RPMI7951 (cell line): ENCODE data around the gene ASB15.

GRCh38 chr7:116871850-116872202, 9.4 kb downstream of the CAPZA2 start:
- RAMPAGE, long total RNA = no peak

- RAMPAGE, long total RNA = no peak
These were observed 176.1 kb downstream of the ST7 start for GRCh38 chr7:117129368-117129859.

DNA sequence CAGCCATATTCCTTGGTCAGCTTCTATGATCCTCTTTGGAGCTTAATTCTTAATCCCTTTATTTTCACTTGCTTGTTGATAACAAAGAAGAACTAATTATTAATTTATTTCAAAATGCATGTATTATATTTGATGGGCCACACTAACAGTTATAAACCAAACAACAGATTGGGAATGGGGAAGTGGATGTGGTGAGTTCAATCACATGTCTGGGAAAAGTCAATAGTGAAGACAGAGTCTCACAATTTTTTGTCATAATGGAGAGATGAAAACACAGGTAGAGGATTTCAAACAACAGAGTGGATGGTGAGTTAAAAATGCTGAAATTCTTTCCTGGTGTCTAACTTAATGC, 1.7 kb upstream of the CFTR start:
- RAMPAGE, long total RNA = no peak

- RAMPAGE, long total RNA = no peak
These were observed 52.3 kb downstream of the CFTR start for GRCh38 chr7:117532088-117532476.

GRCh38 chr7:117630556-117630984, 150.7 kb downstream of the CFTR start:
- RAMPAGE, long total RNA = no peak

GRCh38 chr7:117780945-117781144, 92.4 kb downstream of the CTTNBP2 start:
- RAMPAGE, long total RNA = no peak

- RAMPAGE, long total RNA = no peak
These were observed 62.6 kb downstream of the CTTNBP2 start for GRCh38 chr7:117810521-117811169.

- RAMPAGE, long total RNA = no peak
These were observed 90.6 kb upstream of the CTTNBP2 start for GRCh38 chr7:117963900-117964144.

DNA sequence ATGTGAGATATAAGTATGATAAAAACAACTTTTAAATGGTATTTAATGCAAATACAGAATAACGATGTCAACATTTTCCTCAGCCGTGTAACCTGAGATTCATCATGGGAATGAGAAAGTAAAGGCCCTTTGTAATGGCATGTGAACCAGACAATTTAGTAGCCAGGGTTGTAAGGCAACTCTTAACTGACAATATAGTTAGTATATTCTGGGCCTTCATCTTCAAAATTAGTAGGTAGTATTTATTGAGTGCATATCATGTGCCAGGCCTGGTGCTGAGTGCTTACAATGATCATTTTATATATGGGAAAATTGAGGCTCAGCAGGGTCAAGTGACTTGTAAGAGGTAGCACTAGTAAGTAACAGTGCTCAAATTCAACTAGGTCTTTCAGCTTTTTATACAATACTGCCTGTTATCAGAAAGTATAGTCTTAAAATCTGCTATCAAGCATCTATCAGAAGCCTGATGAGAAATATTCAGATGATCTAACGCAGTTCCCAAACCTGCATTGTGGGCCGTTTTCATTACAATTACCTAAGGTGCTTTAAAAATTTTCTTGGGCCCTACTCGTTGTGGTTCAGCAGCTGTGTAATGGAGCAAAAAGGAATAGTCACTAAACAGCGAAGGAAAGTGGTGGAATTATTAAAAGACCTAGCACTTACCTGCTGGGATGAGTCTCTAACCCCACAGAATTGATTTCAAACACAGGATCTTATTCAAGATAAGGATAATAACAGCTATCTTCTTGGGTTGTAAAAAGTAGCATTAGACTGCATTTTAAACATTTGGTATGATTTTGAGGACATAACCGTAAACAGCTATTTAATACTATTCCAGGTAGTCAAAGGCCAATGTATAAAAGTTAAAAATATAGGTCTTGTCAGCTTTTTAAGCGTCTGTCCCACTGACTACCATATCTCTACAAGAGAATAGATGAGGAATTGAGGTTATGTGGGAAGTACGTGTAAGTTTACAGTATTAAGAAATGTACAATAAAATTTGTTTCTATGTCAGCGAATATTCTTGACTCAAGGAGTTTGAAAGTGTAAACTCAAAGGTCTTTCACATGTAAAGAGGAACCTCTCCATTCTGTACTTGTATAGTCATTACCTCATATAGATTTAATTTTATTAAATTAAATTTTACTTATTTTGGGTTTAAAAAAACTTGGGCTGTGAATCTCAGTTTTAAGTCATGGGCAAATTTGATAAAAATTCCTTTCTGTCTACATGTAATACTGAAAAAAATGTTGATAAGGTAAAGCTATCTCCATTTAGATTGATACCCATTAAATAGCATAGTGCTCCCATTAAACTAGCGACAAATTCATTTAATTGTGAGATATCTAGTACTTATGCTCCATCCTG, 11.1 kb downstream of the LSM8 start:
- RAMPAGE, long total RNA = no peak

- RAMPAGE, long total RNA = no peak
These were observed 634.2 kb downstream of the ANKRD7 start for GRCh38 chr7:118858398-118859400.

DNA sequence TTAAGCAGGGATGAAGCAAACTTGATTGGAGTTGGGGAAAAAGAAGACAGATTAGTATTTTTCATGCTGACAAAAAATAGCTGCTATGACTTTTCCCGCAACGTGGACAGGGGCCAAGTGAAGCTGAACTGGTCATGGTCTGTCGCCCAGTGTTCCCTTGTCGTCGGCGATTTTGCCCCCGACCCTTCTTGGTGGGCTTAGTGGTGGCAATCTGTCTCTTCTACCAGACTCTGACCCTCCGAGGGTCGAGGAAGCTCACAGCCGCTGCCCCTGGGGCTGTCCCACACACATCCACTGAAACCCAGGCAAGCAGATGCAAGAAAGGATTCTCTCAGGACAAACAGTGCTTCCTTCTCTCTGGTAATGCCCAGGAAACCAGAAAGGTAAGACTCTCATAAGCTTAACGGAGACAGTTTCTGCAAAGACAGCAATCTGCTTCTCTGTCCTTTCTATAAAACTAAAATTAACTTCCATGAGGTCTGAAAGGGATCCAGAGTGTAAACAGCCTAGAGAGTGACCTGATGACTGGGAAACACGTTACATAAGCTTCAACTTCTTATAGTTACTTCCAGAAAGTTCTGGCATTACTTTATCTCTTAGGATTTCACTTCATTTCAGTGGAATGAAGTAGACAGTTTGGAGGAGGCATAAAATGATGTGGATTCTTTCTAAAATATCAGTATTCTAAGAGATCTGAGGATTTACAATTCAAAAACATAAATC, 1.1 kb downstream of the CPED1 start:
- RAMPAGE, long total RNA = no peak

DNA sequence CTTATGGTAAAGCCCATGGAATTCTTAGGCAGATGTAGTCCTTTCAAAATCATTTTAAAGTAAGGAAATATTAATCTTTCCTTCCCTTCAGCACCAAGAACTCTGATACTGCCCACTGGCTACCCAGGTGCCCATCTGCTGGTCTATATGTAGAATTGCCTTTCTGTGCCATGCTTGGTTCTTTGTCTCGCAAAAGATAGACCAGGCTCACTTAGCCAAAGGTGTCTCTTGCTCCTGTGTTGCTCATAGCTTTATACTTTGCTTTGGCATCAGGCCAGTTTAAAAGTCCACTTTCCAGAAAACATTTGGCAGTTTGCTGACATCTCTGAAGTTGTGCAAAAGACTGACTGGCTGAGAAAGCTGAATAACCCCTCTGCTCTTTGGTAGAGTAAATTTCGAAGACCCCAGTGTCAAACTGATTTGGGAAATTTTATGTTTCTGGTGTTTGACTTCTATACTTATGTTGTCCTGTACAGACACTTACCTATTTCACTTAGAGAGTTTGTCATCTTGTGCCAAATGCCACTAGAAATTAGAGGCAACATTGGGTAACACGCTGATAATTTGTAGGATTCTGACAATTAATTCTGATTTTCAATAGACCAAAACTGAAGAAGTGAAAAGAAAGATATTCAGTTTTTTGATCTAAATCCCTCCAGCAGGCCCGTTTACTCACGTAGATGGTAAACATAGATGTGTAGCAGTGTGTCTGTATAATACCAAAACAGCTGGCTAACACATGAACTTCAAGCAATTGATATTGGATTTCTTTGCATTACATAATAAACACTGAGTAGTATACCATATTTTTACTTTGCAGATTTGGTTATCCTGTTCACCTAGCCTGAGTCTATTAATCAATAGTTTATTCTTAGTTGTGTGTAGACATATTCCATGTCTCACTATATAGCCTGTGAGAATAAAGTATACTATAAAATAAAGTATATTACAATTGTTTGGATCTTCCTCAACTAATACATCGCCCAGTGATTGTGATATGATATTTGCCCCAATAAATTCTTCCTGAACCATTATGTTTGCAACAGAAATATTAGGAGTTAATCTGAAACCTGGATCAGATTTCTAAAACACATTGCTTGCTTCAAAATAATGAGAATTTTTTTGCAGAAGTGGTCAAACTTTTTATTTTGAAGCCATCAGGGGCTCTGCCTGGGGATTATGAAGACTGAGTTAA, 91.2 kb downstream of the CPED1 start:
- RAMPAGE, long total RNA = no peak

DNA sequence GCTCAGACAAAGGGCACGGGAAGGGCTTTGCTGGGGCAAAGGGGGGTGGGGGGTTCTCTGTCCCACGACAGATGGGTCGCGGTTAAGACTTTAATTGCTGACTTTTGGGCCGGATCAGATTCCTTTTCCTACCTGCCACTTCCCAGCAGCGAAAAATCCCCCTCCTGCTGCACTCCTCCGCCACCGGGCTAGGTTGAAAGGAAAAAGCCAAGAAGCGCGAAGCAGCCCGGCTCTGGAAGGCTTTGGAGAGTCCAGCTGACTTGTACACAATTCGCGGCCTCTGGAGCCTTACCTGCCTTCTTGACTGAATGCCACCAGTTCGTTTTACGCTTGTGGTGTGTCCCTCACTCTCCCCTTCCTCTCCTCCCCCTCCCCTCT, 2.6 kb upstream of the FEZF1 start:
- RAMPAGE, long total RNA = no peak

DNA sequence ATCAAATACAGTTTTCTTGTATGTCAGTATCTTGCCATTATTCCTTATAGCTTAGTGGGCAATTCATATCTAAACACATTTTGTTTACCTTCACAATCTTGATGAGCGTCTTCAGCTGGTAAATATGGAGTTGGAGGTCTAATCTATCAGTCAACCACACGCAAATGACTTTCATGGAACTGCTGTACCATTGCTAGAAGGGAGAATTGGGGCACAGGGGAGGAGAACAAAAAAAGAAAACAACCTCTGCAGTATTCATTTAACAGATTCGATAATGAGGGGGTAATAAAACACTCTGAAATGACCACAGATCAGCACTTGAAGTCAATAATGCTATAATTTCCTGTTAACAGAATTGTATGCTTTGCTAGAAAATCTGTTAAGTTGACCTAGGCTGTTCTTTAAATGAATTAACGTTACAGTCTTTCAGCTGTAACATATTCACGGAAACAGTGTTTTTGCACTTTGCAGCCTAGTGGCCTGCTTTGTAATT, 20.9 kb upstream of the FEZF1 start:
- RAMPAGE, long total RNA = no peak

DNA sequence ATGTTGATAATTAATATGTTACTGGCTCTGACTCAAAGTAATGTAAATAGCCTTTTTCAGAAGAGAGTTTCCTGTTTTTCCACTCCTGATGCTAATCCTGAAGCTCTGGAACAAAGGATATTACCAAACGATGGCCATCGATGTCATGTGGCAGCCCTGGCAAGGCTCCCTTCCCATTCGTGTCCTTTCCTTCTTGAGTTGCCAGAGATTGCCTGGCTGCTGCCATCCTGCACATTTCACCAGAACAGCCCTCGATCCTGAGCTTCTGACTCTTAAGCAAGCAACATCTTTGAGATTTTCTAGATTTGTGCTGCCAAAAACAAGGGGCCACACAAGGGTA, 46.0 kb downstream of the RNF133 start:
- RAMPAGE, long total RNA = no peak

DNA sequence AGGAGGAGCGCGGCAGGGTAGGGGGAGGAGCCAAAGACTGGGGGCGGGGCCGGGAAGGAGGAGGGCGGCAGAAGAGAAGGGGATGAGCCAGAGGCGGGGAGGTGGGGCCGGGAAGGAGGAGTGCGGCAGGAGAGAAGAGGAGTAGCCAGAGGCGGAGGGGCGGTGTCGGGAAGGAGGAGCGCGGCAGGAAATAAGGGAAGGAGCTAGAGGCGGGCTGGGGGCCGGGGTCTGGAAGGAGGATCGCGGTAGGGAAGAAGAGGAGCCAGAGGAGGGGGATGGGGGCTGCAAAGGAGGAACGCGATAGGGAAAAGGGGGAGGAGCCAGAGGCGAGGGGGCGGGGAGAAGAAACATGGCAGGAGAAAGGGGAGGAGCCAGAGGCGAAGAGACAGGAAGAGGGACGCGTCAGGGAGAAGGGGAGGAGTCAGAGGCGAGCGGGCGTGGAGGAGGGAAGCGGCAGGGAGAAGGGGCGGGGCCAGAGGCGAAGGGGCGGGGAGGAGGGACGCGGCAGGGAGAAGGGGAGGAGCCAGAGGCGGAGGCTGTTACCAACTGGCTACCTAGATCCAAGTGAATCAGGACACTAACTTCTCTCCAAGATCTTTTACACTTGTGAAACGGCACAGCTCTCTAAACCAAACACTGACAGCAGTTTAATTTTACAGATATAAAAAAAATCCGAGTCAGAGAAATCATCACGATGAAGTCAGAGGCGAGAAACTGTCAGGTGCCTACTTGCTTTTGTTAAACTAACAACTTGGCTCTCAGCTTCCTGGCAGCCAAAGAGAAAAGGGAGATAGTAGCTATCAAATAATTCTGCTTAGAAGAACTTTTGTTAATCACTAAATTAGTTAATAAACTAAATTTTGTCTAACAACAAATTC, 549 bp upstream of the IQUB start:
- RAMPAGE, long total RNA = no peak

- RAMPAGE, long total RNA = no peak
These were observed 6.9 kb upstream of the ASB15 start for GRCh38 chr7:123594669-123595165.

GRCh38 chr7:123601329-123602090, at the start of gene ASB15:
ASB15 (plus strand) TSS chr7:123601821.
- RAMPAGE, long total RNA = no peak

DNA sequence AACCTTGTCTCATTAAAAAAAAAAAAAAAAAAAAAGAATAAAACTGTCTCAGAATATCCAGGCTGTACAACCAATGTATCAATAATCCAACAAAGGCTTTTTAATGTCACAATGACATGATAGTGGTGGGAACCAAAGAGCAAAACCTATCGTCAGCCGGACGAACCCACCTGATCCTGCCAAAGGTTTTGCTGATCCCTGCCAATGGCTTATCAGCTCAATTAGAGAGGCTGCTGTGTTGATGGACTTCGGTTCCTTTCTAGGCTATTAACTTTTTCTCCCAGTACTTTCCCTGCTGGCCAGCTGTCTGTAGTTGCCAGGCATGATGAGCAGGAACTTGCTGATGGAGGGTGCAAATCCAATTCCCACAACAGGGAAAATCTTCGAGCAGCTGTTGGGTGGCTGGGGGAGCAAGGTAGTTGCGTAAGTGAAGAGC, 2.3 kb downstream of the LMOD2 start:
- RAMPAGE, long total RNA = no peak

- RAMPAGE, long total RNA = no peak
These were observed 677 bp upstream of the WASL start for GRCh38 chr7:123749357-123750003.